GM06990 (cell line): ENCODE measurements around the genes SARS1 and PSRC1.

DNA sequence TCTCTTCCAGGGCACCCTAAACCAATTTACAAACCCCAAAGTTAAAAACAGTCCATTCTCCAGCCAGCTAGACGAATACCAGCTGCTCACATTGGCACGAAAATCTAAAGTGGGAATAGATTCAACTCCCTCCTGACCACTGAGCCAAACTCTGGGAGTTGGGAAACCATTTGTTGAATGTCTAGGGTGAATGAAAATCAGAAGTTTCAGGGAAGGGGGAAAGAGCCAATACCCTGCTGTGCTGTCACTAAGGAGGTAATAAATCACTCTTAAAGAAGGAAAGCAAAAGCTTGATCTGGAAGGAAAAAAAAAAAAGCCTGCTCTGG, 42.2 kb downstream of the AKNAD1 start:
- RRBS, result no CpG with 5 or more reads among the region's 2 CpGs

- RRBS, result no CpG with 5 or more reads among the region's 10 CpGs
These were observed 19.8 kb downstream of the CLCC1 start for GRCh38 chr1:108943209-108944171.

DNA sequence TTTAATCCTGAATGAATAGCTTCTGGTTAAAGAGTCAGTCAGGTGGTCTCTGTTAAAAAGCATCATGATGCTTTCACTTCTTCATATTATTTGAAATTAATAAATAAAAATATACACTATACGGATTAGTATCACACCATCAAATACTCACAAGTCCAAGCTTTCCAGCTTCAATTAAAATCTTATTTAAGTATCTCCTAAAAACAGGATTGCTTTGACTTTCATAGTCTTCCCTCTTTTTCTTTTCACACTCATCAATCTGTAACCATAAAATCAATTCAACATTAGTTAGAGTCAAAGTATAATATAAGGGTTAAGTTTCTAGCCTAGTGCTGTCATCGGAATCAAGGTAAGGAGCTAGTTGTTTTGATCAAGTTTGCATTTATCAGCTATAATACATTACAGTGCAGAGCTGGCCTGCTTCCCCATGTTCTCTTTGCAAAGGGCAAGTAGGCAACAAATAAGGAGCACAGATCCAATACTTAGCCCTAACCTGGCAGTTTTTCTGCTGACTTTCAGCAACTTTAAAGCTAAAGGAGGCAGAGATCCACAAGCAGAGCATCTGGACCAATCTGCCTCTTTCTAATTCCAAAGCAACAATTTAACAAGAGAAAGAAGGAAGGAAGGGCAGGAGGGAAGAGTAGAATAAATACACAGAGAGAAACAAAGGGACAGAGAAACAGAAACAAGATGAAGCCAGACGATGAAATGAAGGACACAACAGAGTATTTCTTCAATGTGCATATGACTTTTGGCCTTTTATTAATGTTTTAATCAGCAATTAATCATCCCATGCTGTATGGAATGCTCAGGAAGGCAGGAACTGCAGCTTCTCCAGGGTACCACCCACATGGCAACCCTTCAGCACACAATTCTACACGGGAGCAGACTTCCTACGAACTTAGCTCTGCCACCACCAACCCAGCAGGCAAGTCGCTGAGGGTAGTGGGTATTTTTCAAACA, 15.5 kb downstream of the CLCC1 start:
- RRBS, result no CpG with 5 or more reads among the region's 6 CpGs

- RRBS, result no CpG with 5 or more reads among the region's 9 CpGs
These were observed 1.3 kb downstream of the CLCC1 start for GRCh38 chr1:108962017-108962440.

DNA sequence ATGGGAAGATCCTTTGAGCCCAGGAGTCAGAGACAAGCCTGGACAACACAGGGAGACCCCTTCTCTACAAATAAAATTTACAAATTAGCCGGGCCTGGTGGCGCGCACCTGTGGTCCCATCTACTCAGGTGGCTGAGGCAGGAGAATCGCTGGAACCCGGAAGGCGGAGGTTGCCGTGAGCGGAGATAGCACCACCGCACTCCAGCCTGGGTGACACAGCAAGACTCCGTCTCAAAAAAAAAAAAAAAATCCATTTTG, 717 bp downstream of the CLCC1 start:
- RRBS, result no CpG with 5 or more reads among the region's 10 CpGs

GRCh38 chr1:109148908-109149781, 35.2 kb downstream of the ELAPOR1 start:
- RRBS, result no CpG with 5 or more reads among the region's 11 CpGs

- RRBS, result no CpG with 5 or more reads among the region's 4 CpGs
These were observed 37.2 kb downstream of the ELAPOR1 start for GRCh38 chr1:109150986-109151616.

- RRBS, result no CpG with 5 or more reads among the region's 2 CpGs
These were observed 12.4 kb upstream of the SARS1 start for GRCh38 chr1:109201329-109201697.

- RRBS, result no CpG with 5 or more reads among the region's 5 CpGs
These were observed 364 bp upstream of the SARS1 start for GRCh38 chr1:109213425-109213683.

DNA sequence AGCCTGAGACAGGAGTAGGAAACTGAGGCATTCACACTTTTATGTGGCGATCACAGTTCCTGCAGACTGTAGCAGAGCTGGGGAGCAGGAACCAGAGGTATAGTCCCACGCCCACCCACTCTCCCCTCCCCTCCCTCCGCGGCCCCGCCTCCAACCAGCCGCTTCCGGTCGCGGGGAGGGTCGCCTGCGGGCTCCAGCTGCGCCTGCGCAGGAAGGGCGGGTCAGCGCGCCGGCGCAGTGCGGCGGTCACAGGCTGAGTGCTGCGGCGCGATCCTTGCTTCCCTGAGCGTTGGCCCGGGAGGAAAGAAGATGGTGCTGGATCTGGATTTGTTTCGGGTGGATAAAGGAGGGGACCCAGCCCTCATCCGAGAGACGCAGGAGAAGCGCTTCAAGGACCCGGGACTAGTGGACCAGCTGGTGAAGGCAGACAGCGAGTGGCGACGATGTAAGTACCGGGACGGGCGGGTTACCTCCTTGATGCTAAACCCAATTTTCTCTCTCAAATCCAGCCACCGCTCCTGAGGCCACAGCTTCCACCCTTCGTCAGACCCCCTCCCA, at the start of gene SARS1:
Gene SARS1 (plus strand): TSS at position 235 of the 558 bp plus-strand sequence.
- RRBS, result 3% methylated on average over 27 of the region's 38 CpGs

GRCh38 chr1:109250652-109251213, 1.4 kb downstream of the CELSR2 start:
- RRBS, result 94% methylated on average over 2 of the region's 24 CpGs

GRCh38 chr1:109282690-109283619, at the start of gene PSRC1:
TSS of gene PSRC1 (minus strand) at chr1:109283145.
- RRBS, result no CpG with 5 or more reads among the region's 62 CpGs

DNA sequence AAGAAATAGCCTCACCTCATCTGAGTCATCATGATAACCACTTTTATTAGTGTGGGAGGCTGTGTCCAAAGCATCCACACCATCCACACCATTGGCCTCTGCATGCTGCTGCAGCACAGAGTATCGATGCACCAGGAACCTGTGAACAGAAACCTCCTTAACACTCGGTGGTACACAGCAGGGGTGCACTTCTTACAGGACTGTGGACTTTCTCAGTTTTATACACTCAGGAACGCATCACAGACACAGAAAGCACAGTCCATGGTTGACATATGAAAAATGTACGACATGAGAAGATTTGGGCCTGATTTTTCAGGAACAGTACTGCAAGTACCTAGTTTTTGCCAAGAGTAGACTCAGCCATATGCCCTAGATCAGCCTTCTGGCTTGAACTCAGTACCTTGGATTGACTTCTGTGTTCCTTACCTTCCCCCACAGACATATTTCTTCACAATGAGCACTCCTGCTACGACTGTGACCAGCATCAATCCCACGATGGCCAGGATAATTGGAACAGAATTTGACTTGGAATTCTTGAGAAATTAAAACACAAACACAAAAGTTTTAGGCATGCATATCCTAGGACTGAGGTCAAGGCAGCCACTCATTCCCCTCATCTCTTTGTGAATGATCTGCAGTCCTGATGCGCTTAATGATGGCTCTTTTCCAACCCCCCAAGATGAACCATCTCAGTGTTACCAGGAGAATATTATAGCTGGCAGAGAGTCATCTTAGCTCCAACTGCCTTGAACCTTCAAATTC, 7.6 kb upstream of the MYBPHL start:
- RRBS, result no CpG with 5 or more reads among the region's 7 CpGs

GRCh38 chr1:109350416-109351171, 43.8 kb upstream of the MYBPHL start:
- RRBS, result no CpG with 5 or more reads among the region's 6 CpGs

GRCh38 chr1:109397382-109397523, 465 bp downstream of the SORT1 start:
- RRBS, result 3% methylated on average over 15 of the region's 22 CpGs

DNA sequence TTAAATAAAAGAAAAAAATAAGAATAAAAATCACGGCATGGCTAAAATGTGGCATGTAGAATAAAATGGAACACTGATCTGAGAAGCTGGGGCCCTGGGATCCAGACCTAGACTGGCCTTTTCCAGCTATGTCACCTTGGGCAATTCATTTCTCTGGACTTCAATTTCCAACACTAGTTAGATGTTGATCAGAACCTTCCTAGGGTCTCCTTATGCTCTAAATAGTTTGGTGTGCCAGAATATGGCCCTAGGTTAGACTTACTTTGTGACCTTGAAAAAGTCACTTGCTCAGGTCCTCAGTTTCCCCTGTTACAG, 1.3 kb downstream of the SYPL2 start:
- RRBS, result no CpG with 5 or more reads among the region's 1 CpG

DNA sequence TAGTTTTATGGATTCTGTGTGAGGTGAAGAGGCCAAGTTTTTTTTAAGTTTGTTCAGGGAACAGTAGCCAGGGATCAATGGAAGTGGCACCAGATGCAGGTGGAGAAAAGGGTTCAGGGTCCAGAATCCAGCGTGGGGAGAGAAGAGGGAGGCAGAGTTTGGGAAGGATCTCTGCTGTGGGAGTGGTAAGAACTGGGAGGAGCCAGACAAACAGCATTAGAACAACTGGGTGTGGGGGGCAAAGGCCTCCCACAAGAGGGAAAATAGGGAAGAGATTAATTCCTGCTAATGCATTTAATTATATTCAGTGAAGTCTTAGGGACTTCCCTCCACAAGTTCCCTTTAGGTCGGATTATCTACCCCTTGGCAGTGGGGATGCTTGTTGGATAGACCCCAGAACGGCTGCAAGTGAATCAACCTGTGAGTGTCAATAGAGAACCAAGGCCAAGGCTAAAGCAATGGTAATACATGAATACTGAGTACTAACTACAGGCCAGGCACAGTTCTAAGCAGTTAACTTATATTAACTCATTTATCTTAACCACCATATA, 602 bp downstream of the GNAT2 start:
- RRBS, result no CpG with 5 or more reads among the region's 3 CpGs

GRCh38 chr1:109620003-109620766, 548 bp downstream of the AMPD2 start:
- RRBS, result 7% methylated on average over 10 of the region's 26 CpGs

GRCh38 chr1:109983951-109984446, 566 bp upstream of the AHCYL1 start:
- RRBS, result no CpG with 5 or more reads among the region's 8 CpGs

- RRBS, result no CpG with 5 or more reads among the region's 2 CpGs
These were observed 22.6 kb upstream of the KCNC4 start for GRCh38 chr1:110187487-110187900.